Mesangial cell (primary cell): ENCODE measurements around a stretch of chr3.

DNA sequence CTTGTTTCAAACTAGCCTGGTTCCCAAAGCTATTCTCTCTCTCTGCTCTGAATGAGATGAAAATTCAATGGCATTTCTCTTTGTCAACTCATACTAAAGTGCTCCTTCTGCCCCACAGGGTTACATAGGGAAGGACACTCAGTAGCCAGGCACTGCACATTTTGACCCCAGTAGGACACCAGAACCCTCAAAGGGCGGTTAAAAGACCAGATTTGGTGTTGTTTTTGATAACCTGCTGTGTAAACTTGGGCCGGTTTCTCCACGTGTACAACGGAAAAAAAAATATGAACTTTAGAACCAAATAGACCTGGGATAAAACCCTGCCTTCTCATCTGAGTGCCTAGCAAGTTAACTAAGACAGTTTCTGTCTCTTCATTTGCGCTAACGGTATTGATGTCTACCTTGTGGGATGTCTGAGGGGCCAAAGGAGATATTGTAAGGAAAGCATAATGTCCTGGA, 156.1 kb upstream of the LPP start:
- RAMPAGE, long total RNA = no peak

GRCh38 chr3:188003064-188003985, 150.6 kb upstream of the LPP start:
- RAMPAGE, long total RNA = no peak

- RAMPAGE, long total RNA = no peak
Measured at GRCh38 chr3:188051724-188052064, 102.3 kb upstream of the LPP start.

DNA sequence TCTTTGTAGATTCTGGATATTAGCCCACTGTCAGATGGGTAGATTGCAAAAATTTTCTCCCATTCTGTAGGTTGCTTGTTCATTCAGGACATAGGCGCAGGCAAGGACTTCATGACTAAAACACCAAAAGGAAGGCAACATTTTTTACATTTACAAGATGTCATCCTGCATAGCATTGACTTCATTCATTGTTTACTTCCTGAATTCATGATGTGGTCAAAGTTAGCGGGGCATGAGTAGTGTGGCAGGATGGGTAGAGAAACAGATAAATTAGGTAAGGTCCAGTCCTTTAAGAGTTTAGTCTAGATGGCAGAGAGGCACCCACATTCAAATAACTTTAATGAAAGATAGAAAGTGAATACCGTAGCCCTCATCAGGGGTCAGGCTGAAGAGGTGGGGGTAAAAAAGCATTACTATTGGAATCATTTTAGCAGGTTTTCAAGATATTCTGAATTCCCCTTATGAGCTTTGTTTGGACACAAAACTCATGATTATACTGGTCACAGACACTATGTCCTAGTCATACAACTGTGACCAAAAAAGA, 44.9 kb upstream of the LPP start:
- RAMPAGE, long total RNA = no peak

GRCh38 chr3:188152554-188152886, 1.4 kb upstream of the LPP start:
- RAMPAGE, long total RNA = no peak

GRCh38 chr3:188152887-188152974, 1.2 kb upstream of the LPP start:
- RAMPAGE, long total RNA = no peak

- RAMPAGE, long total RNA = no peak
Measured at GRCh38 chr3:188164021-188164817, 10.3 kb downstream of the LPP start.

- RAMPAGE, long total RNA = no peak
Measured at GRCh38 chr3:188197228-188197878, 43.4 kb downstream of the LPP start.

DNA sequence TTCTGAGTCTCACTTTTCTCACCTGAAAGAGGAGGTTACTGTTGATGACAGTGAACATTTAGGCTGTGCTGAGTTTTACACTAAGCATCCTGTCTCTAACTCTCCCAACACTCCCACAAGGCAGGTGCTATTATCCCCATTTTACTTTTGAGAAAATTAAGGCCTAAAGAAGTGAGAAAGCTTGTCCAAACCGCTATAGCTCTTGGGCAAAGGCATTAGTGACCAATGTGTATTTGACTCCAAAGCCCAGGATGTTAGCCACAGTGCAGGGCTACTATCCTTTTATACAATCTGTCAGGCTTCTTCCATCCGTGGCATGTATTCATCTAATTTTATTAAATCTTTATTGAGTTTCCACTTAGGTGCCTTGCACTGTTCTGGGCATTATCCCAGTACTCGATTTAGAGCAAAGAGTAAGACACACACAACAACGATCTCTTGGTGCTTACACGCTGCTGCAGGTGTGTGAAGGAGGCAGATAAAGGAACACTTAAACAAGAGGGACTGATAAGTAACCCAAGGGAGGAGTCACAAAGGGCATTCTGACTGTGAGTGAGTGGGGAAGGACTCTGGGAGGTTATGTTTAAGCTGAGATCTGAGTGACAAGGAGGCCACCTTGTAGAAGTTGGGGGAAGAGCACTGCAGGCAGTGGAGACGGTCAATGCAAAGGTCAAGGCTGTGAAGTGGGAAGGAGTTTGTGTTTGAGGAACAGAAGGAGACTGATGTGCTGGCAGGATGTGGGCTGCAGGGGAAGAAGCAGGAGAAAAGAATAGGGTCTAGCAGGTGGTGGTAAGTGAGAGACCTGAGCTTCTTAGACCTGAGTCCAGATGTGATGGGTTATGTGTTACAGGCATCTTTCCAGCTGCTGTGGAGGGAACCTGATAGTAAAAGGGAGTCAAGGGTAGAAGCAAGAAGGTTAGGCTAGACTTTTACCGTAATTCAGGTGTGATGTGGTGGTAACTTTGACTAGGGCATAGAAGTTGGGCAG, 63.0 kb downstream of the LPP start:
- RAMPAGE, long total RNA = no peak

- RAMPAGE, long total RNA = no peak
Measured at GRCh38 chr3:188242091-188242928, 88.4 kb downstream of the LPP start.

DNA sequence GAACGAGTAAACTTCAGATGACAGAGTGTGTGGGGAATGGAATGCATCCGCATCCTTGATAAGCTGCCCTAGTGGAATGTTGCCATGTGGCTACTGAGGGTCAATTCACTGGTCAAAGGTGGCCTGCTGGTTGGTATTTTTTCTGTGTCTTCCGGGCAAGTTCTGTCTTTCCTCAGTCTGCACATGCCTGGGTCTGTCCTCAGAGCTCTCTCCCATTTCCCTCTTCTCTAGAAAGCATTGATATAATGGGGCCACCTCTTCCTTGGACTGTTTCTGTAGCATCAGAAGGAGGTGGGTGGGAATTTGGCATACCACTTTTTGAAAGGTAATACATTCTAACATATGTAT, 136.7 kb downstream of the LPP start:
- RAMPAGE, long total RNA = no peak

- RAMPAGE, long total RNA = no peak
Measured at GRCh38 chr3:188339346-188340132, 185.6 kb downstream of the LPP start.

DNA sequence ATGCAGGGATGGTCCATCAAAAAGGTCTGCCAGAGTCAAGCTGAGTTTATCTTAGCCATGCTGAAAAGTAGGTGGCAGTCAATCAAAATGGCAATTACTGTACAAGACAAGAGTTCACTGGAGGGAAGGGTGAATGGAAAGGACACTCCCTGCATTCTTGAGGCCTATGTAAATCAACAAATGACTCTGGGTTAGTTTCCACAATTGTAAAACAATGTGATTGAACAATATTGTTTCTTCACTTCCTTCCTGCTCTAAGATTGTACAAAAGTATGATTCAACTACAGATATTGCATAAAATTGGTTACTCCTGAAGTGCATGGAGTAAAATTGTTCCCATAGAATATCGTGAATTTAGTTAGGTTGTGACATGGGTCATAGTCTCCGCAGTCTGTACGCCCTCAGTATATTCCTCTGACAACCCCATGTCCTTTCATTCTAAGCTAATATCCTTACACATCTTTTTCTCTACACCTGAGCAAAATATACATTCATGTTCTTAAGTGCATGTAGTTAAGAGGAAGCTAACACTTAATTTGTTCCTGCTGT, 277.6 kb downstream of the LPP start:
- RAMPAGE, long total RNA = no peak

DNA sequence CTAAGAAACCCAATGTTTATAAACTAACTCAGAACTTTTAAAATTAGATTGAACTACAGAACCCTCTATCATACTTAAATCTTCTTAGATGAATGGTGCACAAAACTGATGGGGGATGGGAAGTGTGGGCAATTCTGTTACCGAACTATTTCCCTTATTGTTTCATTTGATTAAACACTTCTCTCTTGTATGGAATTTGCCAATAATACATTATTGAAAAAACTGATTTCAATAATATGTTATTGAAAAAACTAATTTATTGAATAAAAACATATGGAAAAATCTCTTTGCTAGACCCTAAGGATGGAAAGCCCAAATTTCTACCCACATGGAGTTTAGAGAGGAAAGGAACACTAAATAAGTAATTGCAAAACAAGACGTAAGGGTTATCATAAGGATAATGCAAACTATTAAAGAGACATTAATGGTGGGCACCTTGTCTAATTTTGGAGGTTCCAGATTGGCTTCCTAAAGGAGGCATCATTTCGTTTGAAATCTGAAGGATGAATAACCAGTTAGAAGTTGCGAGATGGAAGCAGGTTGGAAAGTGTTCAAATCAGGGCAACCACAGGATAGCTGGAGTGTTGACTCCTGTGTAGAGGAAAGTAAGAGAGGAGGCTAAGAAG, 443.7 kb downstream of the LPP start:
- RAMPAGE, long total RNA = no peak

- RAMPAGE, long total RNA = no peak
Measured at GRCh38 chr3:188655006-188655331, 501.0 kb downstream of the LPP start.

GRCh38 chr3:188886128-188887029, 285.4 kb upstream of the TPRG1 start:
- RAMPAGE, long total RNA = no peak

GRCh38 chr3:188937513-188937863, 234.3 kb upstream of the TPRG1 start:
- RAMPAGE, long total RNA = no peak

GRCh38 chr3:188946196-188946803, 225.5 kb upstream of the TPRG1 start:
- RAMPAGE, long total RNA = no peak

DNA sequence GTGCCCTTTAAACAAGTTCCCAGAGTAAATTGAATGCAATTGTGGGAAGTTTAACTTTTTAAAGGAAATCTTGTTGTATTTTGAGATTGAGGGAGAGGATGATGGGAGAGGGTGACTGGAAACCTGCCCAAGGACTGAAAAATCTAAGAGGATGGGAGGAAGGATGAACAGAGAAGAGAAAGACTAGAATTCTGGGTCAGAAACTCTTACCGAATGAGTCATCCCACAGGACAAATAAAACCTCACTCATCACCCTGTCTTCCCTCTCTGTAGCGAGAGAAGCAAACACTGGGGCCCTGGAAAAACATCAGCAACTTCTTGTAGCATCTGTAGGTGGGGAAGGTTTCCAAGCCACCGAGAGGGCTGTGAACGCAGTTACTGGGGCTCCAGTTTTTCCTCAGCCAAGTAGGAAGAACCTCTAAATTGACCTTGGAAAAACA, 193.1 kb upstream of the TPRG1 start:
- RAMPAGE, long total RNA = no peak

GRCh38 chr3:189304352-189305416, 132.9 kb downstream of the TPRG1 start:
- RAMPAGE, long total RNA = no peak